ENCODE data around the gene KERA.

DNA sequence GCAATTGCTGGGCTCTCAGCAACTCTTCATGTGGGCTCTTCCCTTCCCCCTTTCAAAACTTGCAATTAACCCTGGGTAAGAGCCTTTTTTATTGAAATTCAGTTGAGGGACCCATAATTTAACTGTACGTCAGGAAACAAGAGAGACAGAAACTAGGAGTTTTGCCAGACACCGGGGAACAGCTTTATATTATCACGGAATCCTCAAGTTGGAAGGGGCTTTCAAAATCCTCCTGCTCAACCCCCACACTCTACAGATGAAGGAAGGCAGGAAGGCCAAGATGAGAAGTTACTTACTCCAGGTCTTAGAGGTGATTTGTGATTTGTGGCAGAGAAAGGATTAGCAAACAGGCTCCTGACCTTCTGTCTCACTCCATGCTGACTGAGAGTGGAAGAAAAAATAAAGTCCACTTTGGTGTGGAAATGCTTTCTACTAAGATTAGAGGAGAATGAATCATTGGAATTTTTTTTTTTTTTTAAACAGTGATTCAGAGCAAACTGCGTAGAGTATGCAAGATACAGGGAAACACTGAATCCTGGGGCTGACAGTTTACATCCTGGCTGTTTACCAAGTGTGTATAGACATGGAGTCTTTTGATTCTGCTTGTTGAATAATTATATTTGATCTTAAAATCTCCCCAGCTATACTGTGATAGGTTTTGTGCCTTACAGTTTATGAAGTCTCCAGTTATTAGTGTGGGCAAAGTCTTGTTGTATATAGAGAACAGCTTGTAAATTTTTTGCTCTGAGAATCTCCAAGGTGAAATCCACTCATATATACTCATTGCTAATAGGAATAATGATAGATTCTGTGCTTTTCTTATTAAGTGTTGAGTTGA is 239.3 kb upstream of the ATP2B1 start:
- PRO-cap = unidirectional peak, minus-strand start at position 376 of the sequence

GRCh38 chr12:89950351-89950837 is 241.8 kb upstream of the ATP2B1 start:
- PRO-cap = no peak

DNA sequence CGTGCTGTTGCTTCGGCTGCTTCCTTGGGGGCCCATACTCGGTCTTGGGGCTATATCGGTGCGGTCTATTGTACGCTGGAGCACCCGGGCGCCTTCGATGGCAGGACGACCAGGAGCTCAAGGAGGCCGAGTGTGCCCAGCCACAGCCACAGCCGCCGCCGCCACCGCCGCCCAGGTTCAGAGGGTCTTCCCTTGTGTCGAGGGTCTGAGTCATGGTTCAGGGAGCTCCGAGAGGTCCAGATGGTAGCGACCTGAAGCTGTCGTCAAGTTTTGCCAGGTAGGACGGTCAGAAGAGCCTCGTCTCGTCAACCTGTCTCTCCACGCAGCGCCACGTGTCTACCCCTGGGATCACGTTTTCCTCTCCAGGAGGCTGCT is 460 bp downstream of the CCER1 start:
- PRO-cap = no peak

DNA sequence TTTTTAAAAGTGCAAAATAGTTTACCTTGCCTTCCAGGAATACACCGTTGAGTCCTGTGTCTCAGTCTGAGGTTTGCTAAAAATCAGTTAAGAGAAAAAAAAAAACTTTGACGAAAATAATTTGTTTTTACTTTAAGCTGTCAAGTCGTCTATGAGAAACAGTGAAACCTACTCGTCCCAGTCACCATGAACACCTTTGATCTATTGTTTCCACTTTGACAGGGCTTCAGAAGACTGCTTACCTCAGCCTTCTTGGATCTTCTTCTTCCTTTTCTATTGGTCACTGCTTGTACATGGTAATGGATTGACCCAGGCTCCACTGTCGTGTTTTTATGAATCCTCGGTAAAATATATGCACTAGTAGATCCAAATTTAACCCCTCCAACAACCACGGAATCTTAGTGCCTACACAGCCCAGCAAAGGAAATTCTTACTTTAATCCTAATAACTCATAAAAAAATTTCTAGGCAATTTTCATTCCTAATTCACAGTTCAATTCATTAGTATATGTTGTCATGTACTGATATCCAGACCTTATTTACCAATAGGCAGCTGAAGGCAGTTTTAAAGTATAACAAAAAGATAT is at the start of gene KERA:
KERA (minus strand) TSS at position 306 of the 586 bp plus-strand sequence.
- PRO-cap = no peak

GRCh38 chr12:91142078-91142764 is 30.9 kb upstream of the LUM start:
- PRO-cap = no peak

DNA sequence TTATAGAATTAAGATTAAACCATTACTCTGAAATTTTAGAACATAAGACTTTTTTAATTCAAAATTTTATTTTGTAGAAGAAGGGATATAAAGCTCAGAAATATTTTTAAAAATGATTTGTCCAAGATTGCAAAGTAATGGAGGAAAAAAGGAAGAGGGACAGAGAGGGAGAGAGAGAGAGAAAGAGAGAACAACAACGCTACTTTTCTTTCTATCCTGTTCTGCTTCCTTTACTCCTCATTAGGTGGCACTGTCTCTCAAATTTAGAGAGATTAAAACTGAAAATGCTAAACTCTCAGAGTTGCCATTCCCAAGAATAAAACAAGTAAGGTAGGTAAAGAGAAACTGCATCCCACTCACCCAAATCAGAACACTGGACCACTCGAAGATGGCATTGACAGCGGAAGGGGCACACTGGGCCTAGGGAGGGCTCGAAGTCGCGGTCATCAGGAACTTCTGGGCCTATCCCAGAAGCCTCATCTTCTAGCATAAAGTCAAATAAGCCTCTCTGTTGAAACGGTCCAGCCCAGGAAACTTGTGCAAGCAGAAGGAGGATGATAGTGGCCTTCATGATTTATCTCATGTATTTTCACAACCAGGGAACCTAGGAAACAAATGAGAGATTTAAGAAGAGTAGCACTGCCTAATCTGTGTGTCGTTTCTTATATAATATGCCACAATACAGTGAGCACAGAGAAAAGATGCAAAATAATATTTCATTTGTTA is 4.5 kb downstream of the DCN start:
- PRO-cap = no peak

GRCh38 chr12:91181018-91181658 is 1.5 kb downstream of the DCN start:
- PRO-cap = no peak

DNA sequence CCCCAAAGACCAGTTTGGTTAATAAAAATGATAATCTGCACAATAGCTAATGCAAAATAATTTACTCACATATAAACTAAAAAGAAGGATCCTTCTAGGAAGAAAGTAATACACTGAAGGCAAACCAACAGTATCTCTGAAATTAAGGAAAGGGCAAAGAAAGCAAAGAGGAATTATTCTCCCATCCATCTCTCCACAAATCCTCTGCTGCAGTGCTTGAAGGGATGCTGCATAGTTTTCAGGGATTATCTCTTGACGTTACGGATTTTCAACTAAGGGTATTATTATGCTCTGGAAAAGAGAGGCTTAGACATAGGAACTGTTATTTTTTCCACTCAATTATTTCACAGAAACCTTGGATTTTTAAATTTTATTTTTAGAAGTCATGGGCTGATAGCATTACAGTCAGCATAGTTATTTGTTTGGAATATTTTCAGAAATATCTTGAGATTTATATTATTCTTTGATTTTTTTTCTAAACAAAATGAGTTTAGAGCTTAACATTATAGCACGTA is 57.8 kb upstream of the DCN start:
- PRO-cap = no peak

- PRO-cap = no peak
These were observed 144.6 kb upstream of the DCN start for GRCh38 chr12:91327234-91327530.

- PRO-cap = no peak
These were observed 48.3 kb downstream of the BTG1 start for GRCh38 chr12:92097214-92097947.

DNA sequence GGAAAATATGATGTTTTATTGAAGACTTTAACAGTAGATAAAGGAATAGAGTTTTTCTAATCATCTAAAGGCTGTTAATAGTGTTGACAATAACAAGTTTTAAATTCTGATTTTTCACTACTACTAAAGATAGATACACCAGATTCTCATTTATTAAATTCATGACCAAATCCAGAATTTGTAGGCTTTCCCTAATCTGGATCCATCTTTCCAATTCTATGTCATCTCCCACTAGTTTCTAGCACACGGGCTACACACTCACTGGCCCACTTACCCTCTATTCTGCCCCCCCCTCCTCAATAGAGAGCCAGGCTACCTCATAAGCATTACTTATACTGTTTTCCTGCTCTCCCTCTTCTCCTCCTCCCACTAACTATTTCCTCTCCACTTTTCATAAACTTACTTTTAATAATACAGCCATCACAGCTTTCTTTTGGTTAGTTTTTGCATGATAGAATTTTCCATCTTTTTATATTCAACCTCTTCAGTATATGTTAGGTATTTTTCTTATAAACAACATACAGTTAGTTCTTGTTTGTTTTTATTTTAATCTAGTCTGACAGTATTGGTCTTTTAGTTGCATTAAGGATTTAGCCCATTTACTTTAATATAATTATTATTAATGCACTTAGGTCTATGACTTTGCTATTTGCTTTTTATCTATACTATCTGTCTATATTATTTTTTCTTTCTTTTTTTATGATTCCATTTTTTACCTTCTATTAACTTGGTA is 32.3 kb downstream of the BTG1 start:
- PRO-cap = no peak

- PRO-cap = no peak
These were observed 26.7 kb downstream of the BTG1 start for GRCh38 chr12:92118791-92119574.

DNA sequence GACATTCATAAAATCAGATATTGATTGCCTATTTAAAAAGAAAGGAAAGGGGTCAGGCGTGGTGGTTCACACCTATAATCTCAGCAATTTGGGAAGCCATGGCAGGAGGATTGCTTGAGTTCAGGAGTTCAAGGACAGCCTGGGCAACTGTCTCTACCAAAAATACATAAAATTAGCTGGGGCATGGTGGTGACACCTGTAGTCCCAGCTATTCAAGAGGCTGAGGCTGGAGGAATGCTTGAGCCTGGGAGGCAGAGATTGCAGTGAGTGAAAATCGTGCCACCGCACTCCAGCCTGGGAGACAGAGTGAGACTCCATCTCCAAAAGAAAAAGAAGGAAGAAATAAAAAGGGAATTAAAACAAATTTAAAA is 20.7 kb downstream of the BTG1 start:
- PRO-cap = no peak

GRCh38 chr12:92125331-92125601 is 20.4 kb downstream of the BTG1 start:
- PRO-cap = no peak

- PRO-cap = no peak
These were observed 9.6 kb downstream of the BTG1 start for GRCh38 chr12:92136063-92136357.

DNA sequence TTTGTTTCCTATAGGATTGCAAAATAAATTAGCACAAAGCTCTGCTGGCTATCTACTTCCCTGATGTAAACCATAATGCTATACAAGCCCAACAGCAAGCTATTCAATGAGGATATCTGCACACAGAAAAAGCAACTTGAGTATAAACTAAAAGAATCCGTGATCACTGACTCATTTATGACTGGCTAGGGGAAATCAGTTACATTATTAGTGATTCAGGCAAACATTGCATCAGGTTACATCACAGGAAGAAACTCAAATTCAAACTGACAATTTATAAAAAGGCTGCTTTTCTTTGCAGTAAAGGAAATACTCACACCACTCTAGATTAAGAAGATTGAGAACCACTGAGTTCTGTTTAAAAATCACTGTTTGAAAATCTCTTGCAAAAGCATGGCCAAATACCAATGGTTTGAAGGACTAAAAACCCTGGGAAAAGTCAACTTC is 8.4 kb downstream of the BTG1 start:
- PRO-cap = no peak

DNA sequence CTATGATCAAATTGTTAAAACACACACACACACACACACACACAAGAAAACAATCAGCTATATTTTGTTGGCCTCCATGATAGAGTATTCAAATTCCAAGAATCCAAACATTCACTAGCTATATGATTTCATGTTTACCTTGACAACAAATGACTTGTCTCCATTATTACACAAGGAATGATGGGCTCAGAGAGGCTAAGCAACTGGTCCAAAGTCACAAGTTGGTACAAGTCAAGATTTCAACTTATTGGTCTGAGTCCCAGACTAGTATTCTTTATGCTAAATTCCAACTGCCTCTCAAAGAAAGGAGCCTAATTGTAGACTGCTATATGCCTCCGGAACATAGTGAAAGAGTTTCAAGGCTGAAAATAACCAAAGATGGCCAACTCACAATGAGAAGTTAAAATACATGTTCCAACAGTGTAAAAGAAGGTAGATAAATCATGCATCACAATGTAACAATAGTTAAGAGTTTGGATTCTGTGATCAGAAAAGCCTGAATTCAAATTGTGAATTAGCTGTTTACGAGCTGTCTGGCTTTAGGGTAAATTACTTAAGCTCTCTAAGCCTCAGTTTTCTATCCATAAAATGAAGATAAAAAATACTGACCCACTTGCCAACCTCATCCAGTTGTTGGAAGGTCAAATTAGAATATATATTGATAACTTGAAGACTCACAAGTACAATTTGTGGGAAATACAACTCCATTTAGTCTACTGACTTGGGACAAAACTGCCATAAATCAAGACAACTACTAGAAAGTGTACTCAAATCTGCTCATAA is 7.4 kb downstream of the BTG1 start:
- PRO-cap = no peak

DNA sequence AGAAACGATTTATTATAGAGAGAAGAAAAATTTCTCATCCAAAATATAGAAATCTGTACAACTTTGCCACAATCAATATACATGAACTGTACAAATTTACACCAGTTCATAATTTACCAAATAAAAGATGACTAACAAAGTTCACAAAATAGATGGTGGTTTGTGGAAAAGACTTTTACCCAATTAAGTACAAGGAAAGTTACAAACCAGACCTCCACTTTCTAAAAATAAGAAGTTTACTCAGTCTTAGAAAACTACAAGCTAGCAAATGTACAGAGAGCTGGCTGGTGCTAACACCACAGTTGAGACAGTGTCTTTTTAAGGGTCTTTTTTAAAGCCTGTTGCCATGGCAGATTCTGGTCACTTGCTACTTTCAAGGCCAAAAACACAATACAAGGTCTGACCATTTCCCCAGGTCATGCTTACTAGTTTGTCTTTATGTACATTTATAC is 2.5 kb downstream of the BTG1 start:
- PRO-cap = no peak

DNA sequence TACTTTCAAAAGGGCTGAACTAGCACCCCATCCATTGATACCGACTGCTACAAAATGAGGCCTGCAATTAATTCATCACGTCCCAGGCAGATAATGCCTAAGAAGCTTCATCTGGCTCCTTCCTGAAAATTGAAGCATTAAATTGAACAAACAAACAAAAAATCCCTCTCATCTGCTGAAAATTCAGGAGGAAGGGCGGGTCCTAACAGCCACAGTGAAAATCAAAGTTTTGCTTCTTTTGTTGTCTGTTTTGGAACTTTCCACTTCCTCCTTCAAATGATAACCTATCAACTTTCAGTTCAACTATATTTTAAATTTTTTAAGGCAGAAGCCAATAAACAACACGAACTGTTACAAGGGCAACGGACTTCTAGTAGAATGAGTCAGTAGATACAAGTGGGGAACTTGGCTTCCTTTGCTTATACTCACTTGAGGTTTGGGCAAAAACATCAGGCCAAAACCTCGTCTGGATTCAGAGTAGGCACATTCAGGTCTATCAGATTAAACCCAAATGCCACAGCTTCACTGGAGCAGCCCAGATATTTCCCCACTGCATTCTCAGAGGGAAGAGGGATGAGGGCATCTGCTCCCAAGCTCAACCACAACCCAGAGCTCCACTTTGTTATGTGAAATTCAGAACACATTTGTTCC is 152.2 kb upstream of the BTG1 start:
- PRO-cap = no peak

- PRO-cap = no peak
These were observed 233.3 kb upstream of the BTG1 start for GRCh38 chr12:92378943-92379424.